Lower leg skin (tissue), 2 donors: ENCODE measurements around the genes TNFAIP6, NEB and ARL5A.

DNA sequence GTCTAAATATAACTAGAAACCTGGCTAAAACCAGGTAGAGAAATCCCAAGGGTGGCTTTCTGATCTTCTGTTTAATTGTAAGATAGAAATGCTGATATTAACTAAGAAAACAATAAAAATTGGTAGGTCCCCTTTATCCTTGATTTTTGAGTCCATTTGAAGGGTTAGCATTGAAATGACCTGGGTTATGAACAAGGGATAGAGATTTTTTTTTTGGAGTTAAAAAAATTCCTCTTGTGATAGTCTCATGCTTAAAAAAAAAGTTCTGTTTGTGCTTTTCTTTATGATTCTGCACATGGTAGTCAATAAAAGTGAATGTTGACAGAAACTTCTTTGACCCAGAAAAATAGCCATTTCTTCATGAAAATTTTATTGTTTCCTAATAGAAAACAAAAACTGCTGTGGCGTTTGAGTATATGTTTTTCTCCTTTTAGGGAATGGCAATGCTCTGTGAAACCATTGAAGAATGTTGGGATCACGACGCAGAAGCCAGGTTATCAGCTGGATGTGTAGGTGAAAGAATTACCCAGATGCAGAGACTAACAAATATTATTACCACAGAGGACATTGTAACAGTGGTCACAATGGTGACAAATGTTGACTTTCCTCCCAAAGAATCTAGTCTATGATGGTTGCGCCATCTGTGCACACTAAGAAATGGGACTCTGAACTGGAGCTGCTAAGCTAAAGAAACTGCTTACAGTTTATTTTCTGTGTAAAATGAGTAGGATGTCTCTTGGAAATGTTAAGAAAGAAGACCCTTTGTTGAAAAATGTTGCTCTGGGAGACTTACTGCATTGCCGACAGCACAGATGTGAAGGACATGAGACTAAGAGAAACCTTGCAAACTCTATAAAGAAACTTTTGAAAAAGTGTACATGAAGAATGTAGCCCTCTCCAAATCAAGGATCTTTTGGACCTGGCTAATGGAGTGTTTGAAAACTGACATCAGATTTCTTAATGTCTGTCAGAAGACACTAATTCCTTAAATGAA, 82.1 kb downstream of the ACVR2A start:
- PRO-cap: unidirectional peak, minus-strand start at position 281 of the sequence
- RAMPAGE, long total RNA, 2 experiments: no peak in any of the 2 experiments

DNA sequence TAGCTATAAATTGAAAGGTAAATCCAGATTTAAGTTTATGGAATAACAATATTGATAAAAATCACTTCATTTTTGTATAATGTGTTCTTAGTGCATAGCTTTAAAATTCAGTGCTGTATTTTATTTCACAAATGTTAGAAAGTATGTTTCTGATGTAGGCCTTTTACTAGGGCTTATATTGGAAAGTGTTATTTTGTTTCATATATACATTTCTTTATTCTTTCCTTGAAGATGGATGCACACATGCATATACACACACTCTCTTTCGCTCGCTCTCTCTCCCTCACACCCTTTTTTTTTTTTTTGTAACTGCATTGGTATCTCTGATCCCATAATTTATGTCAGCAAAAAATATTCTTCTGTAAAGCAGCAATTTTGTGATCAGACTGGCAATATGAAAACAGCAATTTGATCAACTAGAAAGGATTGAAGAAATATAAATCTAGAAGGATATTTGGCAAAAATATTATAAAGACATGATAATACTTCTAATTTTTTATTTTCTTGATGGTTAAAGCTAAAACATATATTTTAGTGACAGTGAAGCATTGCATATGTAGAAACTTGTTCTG, 2.0 kb downstream of the MBD5 start:
- PRO-cap: no peak
- RAMPAGE, long total RNA, 2 experiments: no peak in any of the 2 experiments

GRCh38 chr2:148644849-148645648, 498 bp downstream of the EPC2 start:
- PRO-cap: bidirectional peak, plus-strand start at chr2:148645428, minus-strand start at chr2:148645191
- RAMPAGE, long total RNA, 2 experiments: start-site peak on the plus strand in 1 of 2 experiments, at chr2:148644984-148645147 at its widest, 18 reads per replicate

DNA sequence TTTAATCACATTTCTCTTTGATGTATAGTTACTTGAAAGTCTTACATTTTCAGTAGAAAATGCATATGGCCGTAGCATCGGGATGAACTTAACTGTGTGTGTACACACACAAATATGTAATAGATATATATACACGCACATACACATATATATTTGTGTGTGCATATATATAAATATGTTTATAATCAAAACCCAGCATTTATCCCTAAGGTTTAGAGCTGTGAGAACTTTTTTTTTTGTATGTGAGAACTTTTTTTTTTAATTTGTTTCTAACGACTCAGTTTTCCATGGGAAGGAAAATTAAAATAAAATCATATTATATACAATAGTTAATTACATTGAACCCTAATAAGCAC, 1.8 kb downstream of the EPC2 start:
- PRO-cap: no peak
- RAMPAGE, long total RNA, 2 experiments: no peak in any of the 2 experiments

DNA sequence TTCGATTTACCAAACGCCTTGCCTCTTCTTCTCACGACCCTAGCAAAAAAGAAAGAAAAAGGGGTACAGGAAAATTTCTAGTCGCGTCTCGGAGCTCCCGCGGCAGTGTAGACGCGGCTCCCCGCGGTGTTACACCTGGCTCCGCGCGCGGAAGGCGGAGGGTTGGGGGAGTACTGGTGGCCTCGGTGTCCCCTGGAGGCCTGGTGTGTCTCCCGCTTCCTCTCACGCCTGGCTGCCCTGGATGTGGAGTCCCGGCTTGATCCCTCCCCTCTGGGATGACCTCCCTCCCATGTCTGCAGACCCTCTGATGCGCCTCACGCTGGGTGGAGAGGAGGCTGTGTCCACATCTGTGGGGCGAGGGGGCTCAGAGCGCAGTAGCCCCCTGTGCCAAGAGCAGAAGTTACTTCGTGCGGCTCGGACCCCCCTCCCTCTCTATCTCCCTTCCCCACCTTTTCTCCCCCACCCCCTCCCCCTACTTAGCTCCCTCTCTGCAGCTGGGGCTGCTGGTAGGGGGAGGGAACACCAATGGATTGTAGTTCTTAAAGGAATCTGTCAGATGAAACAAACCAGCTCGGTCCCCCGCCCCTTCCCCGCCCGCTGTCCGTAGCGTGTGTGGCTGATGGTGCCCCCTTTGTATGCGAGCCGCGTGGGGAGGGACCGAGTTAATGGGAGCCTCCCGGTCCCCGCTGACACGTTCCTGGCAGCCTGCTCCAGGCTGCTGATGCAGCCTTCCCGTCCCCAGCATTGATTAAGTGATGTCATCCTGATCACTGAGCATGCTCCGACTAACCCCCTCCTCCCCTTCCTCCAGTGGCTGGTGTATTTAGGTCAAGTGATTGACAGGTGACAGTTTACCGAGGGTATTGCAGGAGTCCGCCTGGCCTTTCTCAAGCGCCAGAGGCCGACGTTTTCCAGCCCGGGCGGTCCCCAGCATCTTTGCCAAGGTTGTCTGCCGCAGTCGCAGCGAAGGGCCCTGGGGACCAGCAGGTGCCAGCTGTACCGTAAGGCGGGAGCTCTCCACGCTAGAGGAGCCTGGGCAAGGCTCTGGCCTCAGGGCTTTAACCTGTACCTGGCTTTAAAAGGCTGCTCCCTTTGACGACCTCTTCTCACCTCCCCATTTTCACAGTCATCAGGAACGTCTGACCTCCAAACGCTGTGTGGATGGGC, 1.5 kb downstream of the KIF5C start:
- PRO-cap: bidirectional peak, plus-strand start at position 849 of the sequence, minus-strand start at position 746 of the sequence
- RAMPAGE, long total RNA, 2 experiments: no peak in any of the 2 experiments

- PRO-cap: bidirectional peak, plus-strand start at chr2:149169961, minus-strand start at chr2:149169817
- RAMPAGE, long total RNA, 2 experiments: no peak in any of the 2 experiments
Observed at GRCh38 chr2:149169481-149170088, 131.1 kb downstream of the LYPD6B start.

DNA sequence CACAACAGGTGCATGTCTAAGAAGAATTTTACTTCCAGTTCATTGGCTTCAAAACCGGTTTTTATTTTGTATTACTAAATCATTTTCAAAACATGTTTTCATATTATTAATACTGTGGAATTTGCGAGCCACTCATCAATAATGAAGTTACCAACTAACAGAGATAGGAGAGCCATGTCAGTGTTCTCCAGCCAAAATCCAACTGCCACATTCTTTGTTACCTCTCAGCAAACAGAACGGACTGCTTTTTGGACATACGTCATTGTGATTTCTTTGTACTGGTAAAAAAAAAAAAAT, 414.2 kb upstream of the MMADHC start:
- PRO-cap: no peak
- RAMPAGE, long total RNA, 2 experiments: no peak in any of the 2 experiments

GRCh38 chr2:150319548-150319924, 167.9 kb downstream of the RND3 start:
- PRO-cap: no peak
- RAMPAGE, long total RNA, 2 experiments: no peak in any of the 2 experiments

DNA sequence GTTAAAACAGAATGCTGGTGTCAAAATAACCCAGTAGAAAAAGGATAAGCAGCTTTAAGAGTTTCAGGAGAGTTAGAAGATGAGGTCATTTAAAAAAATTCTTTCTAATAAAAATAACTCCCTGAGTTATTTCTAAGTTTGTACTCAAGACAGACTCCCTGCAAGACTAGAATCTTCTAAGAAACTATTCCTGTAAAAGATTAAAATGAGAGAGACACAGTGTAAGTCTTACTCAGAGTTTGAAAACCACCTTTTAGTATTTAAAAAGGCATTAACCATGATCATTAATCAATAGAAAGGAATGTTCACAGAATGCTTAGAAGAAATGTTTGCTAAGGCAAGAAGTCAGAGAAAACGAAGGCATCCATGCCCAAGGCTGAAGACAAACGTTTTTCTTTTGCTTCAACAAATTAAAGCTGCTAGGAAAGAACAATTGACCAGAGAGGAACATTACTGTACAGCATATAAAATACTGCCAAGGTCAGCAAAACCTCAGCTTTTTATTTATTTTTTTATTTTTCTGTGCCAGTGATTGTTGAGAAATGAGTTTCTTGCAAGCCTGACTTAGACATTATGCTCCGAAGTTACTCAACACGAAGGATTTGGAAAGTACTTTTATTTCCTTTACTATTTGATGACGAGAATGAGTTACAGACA, 20.7 kb downstream of the RND3 start:
- PRO-cap: no peak
- RAMPAGE, long total RNA, 2 experiments: no peak in any of the 2 experiments

DNA sequence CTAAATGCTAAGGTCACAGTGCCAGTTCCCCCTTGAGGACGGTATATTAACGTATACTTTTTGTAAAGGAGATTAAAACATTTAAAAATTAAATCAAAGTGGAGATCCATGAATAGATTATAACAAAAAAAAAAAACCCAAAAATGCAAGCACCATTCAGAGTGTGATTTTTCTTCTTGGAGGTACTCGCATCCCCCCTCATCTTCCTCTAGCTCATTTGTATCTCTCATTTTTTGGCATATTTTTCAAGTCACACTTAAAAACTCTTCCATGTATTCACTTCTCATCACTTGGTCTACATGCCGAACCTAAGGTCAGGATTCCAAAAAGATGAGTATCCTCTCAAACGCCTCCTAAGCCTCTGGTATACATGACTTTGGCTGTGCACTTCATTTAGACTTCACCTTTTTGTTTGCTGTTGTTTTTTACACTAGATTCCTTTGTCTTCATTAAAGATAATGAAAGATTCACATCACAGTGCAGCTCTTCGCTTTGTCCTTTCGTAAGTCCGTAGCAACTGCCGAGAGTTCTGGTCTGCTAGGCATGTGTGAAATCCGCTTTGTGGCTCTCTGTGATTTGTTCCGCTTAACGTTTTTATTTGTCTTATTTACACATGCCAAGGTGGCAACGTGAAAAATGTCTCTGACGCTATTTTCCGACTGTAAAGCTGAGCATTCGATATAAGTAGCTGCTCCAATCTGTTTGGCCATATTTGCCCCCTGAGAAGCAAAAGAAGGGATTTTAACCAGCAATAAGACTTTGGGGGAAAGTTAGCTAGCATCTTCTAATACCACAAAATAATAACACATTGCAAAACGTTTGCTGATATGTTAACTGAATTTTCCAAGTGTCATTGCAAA, 17.7 kb downstream of the RND3 start:
- PRO-cap: no peak
- RAMPAGE, long total RNA, 2 experiments: no peak in any of the 2 experiments

DNA sequence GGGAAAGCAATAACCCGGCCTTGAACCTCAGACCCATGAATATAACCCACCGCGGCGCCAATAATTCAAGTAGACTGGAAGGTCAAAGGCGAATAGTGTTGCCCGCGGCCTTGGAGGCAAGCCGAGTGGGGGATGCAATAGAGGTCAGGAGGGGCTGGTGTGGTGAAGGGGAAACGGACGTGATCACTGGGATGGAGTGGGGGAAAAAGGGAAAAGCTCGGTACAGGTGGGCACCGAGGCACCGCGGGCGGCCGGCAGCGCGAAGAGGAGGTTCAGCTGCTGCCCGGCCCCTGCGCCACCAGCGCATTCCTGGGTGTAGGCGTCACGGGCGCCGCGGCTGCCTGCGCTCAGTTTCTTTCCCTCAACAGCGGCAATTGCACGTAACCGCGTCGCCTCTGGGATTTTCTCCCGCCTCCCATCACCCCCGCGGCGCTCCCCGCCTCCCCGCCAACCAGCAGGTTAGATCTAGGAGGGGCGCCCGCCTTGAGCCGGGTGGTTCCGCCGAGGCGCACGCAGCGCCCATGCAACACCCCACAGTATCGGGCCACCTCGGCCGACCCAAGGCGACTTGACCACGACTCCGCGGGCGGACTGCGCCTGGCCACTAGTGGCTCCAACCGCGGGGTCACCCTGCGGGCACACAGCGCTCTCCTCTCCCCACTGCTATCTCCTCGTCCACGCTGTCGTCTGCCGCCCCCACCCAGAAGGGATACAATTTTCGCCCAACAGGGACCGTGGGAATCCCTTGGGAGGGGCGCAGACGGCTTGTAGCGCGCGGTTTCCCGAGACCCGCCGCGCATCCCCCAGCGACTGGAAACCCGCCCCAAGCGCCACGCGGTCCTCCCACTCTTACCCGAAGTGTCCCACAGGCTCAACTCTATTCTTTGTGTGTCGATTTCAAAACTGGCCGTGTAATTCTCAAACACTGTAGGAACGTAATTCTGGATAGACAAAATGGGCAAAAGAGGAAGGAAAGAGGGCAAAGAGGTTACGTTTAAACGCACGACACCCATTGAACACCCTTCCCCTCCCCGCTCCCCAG, 1.3 kb downstream of the RND3 start:
- PRO-cap: bidirectional peak, plus-strand start at position 306 of the sequence, minus-strand start at position 311 of the sequence; bidirectional peak, plus-strand start at position 350 of the sequence, minus-strand start at position 376 of the sequence; bidirectional peak, plus-strand start at position 881 of the sequence, minus-strand start at position 860 of the sequence
- RAMPAGE, long total RNA, 2 experiments: no peak in any of the 2 experiments

GRCh38 chr2:151315051-151316214, 26.0 kb upstream of the NMI start:
- PRO-cap: no peak
- RAMPAGE, long total RNA, 2 experiments: no peak in any of the 2 experiments

DNA sequence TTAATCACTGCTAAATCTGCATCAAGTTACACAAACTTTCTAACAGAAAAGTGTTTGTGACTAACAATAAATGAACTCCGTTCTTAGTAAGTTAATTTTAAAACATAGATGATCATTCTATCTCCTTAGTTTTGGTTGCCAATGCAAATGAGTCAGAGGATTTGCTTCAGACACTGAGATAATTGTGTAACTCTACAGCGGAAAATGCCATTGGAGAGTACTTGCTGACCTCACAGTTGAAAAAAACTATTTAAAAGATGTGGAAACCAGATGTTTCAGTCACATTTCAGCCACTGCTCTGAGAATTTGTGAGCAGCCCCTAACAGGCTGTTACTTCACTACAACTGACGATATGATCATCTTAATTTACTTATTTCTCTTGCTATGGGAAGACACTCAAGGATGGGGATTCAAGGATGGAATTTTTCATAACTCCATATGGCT, at the start of gene TNFAIP6:
TNFAIP6 (plus strand) TSS at position 278 of the 444 bp plus-strand sequence.
- PRO-cap: unidirectional peak, plus-strand start at position 278 of the sequence; unidirectional peak, plus-strand start at position 338 of the sequence
- RAMPAGE, long total RNA, 2 experiments: no peak in any of the 2 experiments

DNA sequence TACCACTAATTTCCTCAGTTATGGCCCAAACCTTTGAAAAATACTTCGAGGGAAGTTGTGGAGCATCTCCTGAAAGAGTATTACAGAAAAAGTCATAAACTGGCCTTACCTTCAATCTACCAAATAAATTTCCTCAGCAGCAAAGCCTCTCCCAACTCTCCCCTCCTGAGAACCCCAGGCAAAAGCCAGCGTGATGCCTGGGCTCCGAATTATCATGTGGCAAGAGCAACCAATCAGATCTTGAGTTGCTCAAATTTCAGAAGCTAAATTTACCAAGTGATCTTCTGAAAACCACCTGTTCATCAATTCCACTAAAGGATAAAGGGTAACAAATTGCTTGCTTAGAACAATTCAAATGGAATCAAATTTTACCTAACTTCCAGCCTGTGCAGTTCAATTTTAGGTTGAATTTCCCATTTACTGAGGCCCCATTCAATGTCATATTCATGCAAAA, at the start of gene NEB:
NEB (minus strand) TSS at position 188 of the 454 bp plus-strand sequence.
- PRO-cap: no peak
- RAMPAGE, long total RNA, 2 experiments: no peak in any of the 2 experiments

- PRO-cap: no peak
- RAMPAGE, long total RNA, 2 experiments: no peak in any of the 2 experiments
Observed at GRCh38 chr2:151826488-151827306, 1.5 kb downstream of the ARL5A start.

GRCh38 chr2:151827849-151829049, at the start of gene ARL5A:
Gene ARL5A (minus strand): TSS chr2:151828421.
- PRO-cap: bidirectional peak, plus-strand start at chr2:151828250, minus-strand start at chr2:151828239; bidirectional peak, plus-strand start at chr2:151828627, minus-strand start at chr2:151828469
- RAMPAGE, long total RNA, 2 experiments: start-site peak on the minus strand in 2 of 2 experiments, at chr2:151828268-151828486 at its widest, 59 to 212 reads per replicate

GRCh38 chr2:151860325-151860703, 32.1 kb upstream of the ARL5A start:
- PRO-cap: no peak
- RAMPAGE, long total RNA, 2 experiments: no peak in any of the 2 experiments

DNA sequence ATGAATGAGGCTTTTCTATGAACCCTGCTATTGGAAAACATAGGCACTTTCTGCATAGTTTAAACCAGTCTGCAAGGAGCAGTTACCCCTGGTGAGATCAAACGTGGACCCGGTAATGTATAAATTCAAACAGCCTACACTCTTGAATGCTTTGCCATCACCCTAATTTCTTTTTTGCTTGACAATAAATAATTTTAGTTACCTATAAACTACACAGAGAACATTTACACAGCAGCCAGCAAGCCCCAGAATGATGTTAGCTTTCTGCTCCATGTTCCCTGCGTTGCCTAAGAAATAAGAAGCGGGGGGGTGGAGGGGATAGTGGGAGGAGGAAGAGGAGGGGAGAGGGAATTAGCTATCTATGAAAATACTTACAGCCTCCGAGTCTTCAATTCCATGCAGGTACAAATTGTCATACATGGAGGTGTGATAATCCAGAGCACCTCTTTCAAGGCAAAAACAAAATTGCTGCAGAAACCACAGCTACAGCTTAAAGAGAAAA, 125.5 kb downstream of the CACNB4 start:
- PRO-cap: no peak
- RAMPAGE, long total RNA, 2 experiments: no peak in any of the 2 experiments

- PRO-cap: no peak
- RAMPAGE, long total RNA, 2 experiments: no peak in any of the 2 experiments
Observed at GRCh38 chr2:152173822-152174247, 1.7 kb downstream of the STAM2 start.

- PRO-cap: no peak
- RAMPAGE, long total RNA, 2 experiments: no peak in any of the 2 experiments
Observed at GRCh38 chr2:152394916-152395436, 60.0 kb downstream of the FMNL2 start.